Cardiac atrium fibroblast (primary cell): ENCODE measurements around a stretch of chr6.

DNA sequence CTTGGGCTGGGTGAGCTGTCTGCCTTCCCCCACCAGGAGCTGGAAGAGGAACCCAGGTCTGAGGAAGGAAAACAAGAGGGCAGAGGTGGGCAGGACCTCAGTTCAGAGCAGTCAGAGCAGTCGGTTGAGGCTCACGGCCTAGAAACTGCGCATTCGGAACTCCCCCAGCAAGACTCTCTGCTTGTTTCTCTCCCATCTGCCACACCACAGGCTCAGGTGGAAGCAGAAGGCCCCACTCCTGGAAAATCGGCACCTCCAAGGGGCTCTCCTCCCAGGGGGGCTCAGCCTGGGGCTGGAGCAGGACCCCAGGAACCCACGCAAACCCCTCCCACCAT is 24.4 kb downstream of the RAB44 start:
- RAMPAGE, long total RNA, result no peak

- RAMPAGE, long total RNA, result no peak
Measured at GRCh38 chr6:36793374-36794662, 45.4 kb downstream of the CPNE5 start.

DNA sequence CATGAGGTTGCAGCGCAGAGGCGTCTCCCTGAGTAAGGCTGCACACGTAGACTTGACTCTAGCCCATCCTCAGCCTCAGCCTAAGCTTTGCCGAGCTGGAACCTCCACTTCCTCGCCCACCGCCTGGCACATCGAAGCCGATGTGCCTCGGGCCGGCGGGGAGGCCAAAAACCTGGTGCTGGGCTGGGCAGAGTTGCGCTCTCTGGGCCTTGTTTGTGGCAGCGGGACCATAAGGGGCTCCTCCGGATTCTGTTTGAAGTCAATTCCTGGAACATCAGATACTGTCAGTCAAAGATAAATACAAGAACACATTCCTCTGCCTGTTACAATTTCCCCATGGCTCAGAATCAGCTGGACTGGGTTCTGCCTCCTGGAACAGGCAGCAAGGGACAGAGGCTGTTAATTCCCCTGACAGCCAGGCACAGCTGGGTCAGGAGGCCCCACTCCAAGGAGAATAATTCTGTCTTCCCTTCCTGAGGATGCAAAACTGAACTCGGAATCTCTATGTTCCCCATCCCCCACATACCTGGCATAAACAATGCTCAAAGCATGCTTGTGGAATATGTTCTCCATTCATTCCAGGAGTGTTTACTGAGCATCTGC is 1.7 kb upstream of the CPNE5 start:
- RAMPAGE, long total RNA, result no peak

DNA sequence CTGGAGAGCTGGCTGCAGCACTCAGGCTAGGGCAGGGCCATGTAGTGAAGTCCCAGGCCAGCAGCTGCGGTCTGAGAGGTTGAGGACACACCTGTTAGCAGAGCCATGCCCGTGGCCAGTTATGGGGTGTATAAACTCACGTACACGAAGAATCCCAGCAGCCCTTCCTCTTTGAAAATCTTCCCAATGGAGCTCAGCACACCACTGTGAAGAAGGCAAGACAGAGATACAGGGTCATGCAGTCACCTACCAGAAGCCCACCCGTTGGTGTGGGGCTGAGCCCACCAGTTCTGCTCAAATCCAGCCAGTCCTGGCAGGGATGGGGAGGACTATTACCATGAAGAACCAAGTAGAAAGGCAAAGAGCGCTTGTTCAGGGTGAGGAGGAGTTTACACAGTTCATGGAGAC is 10.5 kb downstream of the MTCH1 start:
- RAMPAGE, long total RNA, result no peak

DNA sequence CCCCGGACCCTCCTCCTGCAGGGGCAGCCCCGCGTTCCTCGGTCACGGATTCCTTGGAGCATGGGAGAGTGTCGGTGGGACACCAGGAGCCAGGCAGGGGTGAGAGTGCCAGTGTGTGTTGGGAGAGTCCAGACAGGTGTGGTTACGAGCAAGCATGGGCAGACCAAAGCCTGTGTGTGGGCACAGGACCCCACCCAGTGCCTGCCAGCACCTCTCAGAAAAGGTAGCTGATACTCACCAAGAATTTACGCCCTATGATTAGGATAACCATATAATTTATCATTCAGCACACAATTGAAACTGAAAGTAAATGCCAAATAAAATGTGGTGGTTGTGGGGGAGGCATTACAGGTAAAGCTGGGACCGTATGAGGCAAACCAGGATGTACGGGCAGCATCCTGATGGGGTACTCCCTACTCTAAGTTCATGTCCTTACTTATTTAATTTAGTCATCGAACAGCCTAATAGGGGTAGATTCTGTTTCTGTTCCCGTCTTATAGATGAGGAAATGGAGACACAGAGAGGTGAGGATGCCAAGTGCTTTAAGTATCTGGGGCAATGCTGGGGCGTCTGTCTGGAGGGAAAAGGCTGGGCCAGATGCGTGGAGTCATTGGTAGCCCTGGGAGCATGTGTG is 633 bp downstream of the FGD2 start:
- RAMPAGE, long total RNA, result no peak

DNA sequence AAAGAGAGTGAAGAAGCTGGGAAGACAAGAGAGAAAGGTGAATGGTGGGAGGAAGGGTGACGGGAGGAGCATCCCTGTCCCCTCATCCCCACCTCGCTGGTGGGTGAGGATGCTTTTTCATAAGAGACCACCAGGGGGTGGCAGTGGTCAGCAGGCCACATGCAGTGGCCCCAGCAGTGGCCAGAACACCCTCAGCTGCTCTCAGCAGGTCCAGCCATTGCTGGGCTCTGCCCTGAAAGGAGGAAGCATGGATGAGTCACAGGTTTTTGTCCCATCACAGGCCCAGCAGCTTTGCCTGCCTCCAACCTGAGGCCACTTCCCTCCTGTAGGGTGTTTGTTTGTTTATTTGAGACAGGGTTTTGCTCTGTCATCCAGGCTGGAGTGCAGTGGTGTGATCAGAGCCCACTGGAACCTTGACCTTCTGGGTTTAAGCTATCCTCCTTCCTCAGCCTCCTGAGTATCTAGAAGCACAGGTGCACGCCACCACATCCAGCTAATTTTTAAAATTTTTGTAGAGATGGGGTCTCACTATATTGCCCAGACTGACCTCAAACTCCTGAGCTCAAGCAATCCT is 23.9 kb downstream of the FGD2 start:
- RAMPAGE, long total RNA, result no peak

DNA sequence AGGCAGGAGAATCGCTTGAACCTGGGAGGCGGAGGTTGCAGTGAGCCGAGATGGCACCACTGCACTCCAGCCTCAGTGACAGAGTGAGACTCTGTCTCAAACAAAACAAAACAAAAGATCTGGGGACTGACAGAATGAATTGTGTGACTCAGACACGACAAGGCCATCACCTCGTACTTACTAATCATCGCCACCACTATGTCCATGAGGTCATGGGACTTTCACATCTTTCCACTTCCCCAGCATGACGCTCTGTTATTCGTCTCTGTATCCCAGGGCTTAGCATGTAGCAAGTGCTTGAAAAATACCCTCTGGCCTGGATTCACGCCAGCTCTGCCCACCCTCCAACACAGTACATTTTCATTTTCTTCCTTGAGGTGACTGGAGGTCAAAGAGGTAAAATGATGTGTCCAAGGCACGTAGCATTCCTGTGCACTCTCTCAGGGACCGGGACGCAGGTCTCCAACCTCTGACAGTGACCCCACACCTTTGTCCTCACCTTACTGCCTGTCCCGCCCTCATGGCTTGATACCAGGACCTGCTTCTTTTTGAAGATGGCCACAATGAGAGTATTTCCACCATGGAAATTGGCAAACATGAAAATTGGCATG is 27.9 kb downstream of the FGD2 start:
- RAMPAGE, long total RNA, result no peak

- RAMPAGE, long total RNA, result no peak
Measured at GRCh38 chr6:37049312-37049752, 43.9 kb downstream of the FGD2 start.

DNA sequence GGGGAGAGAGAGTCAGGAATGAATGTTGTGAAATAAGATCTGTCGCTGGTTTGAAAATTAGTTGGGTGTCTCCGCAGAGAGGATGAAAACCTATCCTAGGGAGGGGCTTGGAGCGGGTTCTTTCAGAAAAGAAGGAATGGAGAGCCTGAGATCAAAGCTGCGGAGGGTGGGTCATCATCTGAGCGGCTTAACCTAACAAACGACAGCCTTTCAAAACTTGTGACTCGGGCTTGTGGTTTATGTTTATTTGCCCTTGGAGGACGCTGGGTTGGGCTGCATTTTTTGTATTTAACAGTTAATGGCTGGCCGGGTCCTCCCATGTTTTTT is 2.0 kb downstream of the PIM1 start:
- RAMPAGE, long total RNA, result no peak

GRCh38 chr6:37177129-37178119 is 7.5 kb downstream of the PIM1 start:
- RAMPAGE, long total RNA, result no peak

GRCh38 chr6:37369877-37370315 is 16.1 kb downstream of the RNF8 start:
- RAMPAGE, long total RNA, result no peak

GRCh38 chr6:37454607-37455164 is 21.7 kb downstream of the CMTR1 start:
- RAMPAGE, long total RNA, result no peak

GRCh38 chr6:37507889-37508482 is 8.3 kb upstream of the CCDC167 start:
- RAMPAGE, long total RNA, result no peak

DNA sequence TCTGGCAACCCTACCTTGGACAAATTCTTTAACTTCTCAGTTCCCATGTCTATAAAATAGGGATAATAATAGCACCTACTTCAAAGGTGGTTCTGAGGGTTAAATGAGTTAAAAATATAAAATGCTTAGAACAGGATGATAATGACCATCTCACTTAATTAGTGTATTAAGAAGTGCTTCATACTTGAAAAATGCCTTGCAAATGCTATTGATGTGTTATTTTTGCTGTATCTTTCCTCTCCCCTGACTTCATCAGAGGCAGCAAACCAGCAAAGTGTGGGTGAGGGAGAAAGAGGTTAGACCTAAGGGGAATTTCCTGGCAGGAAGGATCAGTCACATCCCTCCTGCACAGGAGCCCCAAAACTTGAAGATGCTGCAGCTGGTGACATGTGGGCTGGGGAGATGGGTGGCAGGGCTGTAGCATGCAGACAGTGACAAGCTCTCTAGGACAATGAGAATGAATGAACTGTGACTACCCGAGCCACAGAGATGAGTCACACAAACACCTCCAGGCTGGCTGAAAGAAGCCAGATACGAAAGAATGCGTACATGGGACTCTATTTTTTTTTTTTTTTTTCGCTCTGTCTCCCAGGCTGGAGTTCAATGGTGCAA is 53.8 kb upstream of the CCDC167 start:
- RAMPAGE, long total RNA, result no peak

GRCh38 chr6:37643754-37644536 is 53.7 kb downstream of the MDGA1 start:
- RAMPAGE, long total RNA, result no peak

- RAMPAGE, long total RNA, result no peak
Measured at GRCh38 chr6:37783186-37784330, 36.0 kb upstream of the ZFAND3 start.

GRCh38 chr6:37799290-37799778 is 20.2 kb upstream of the ZFAND3 start:
- RAMPAGE, long total RNA, result no peak

DNA sequence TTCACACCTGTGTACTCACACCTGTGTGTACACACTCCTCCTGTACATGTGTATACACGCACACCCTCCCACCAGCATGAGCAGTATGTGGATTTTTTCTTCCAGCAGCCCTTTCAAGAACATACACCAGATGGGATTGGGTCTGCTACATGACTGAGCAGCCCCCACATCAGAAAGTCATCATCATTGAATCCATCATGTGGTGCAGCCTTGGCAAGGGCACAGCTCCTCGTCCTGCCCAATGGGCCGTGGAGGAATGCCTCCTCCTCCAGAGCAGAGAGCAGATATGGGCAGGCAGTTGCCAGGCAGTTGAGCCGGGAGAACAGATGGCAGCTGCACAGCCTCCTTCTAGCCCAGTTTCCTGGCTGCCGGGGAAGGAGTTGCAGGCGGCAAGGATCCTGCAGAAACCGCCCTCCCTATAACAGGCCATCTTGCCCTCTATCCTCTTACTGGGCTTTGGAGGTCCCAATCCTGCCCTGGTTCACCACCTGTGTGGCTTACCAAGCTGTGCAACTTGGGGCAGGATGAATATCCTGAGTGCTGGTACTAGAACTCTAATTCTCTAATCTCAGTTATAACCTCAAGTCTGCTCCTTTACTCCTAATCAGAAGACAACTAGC is 11.9 kb upstream of the ZFAND3 start:
- RAMPAGE, long total RNA, result no peak

GRCh38 chr6:37821448-37821886 is 1.9 kb downstream of the ZFAND3 start:
- RAMPAGE, long total RNA, result no peak

GRCh38 chr6:37825691-37826691 is 6.5 kb downstream of the ZFAND3 start:
- RAMPAGE, long total RNA, result no peak